NB4 (cell line): ENCODE measurements around the genes C7orf31, NPVF, HNRNPA2B1 and CBX3.

- RRBS = no CpG with 5 or more reads among the region's 4 CpGs
These were observed 63.5 kb upstream of the GSDME start for GRCh38 chr7:24820615-24821289.

- RRBS = 96% methylated on average over 7 of the region's 29 CpGs
These were observed 77.0 kb upstream of the GSDME start for GRCh38 chr7:24833937-24834935.

GRCh38 chr7:24895986-24896780 lies 83.8 kb downstream of the OSBPL3 start:
- RRBS = no CpG with 5 or more reads among the region's 5 CpGs

DNA sequence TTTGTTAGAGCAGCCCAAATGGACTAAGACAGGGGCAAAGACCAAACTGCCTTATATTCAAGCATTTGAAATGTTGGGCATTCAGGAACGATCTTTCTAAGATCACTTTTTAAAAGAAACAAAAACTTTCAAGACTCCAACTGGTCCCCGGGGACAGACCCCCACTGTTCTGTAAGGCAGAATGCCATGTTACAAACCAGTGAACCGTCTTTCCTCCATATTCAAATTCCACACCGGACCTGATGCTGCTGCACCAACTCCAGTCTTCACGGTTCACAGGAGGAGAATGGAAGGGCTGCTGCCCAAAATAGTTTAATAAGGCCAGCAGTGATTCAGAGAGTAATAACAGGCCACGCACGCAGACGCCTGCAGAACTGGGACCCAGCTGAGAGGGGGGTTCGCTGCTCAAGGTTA lies 47.2 kb downstream of the OSBPL3 start:
- RRBS = over 99% methylated on average over 3 of the region's 9 CpGs

- RRBS = no CpG with 5 or more reads among the region's 7 CpGs
These were observed 55.2 kb downstream of the CYCS start for GRCh38 chr7:25069958-25070254.

GRCh38 chr7:25179516-25180868 lies at the start of gene C7orf31:
Gene C7orf31 (minus strand): TSS chr7:25180354.
- RRBS = 3% methylated on average over 24 of the region's 86 CpGs

GRCh38 chr7:25228199-25228622 lies at the start of gene NPVF:
Gene NPVF (minus strand): TSS chr7:25228486.
- RRBS = no CpG with 5 or more reads among the region's 1 CpG

- RRBS = no CpG with 5 or more reads among the region's 10 CpGs
These were observed 434.3 kb upstream of the NPVF start for GRCh38 chr7:25662482-25663181.

GRCh38 chr7:25776062-25776494 lies 375.9 kb upstream of the NFE2L3 start:
- RRBS = no CpG with 5 or more reads among the region's 2 CpGs

DNA sequence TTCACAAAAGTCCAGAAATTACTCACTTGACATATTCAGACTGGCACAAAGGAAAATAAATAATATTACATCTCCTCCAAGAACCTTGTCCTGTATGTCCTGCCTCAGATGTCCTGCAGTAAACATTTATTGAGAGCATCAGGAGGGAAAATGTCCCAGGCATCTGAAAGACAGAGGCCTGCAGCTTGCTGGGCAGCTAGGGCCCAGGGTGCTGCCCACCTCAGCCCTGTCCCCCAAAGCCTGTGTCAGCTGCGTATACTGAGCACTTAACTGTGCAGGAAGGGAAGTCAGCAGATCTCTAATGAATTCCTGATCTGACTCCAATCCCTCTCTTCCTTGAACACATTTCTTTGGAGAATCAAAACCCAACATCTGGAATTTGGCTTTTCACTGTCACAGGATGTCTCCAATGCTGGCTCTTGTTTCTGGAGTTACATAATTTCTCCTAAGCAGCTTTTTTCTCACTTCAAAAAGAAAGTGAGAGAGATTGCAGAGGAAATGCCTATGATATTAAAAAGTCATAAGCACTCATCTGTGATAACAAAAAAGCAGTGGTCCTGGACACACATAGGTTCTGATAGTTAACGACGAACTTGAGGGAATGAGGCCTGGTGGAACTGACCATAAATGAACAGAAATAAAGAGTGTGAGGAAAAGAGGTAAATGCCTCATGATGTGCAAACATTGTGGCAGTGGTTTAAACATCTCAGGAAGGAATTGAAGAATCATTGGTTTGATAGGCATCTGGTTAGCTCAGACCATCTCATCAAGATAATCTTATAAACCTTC lies 364.6 kb upstream of the NFE2L3 start:
- RRBS = no CpG with 5 or more reads among the region's 3 CpGs

DNA sequence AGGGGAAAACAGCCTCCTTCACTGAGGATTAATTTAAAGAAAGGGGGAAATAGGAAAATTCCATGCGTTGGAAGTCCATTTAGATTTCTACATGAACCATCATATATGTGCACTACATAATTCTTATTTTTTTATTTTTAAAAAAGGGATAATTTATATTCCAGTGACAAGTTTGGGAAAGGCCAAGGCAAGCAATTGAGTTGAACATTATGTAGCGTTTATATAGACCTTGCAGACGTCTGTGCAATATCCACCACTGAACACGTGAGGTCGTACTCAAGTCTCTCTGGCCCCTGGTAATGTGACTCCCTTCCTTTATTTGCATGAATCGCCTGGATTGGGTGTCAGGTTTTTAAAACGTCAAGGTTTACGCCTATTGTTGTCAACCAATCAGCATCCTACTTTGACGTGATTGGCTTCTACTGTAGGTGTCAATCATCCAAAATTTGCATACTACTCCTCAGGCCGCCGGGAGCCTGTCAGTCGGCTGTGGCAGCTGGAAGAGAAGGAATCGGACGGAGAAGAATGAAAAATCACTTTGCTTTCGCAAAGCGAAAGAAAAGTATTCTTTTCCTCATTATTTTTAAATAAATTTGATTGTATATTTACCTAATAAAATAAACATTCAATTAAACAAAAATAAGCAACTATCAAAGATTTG lies 297.0 kb upstream of the NFE2L3 start:
- RRBS = no CpG with 5 or more reads among the region's 16 CpGs

- RRBS = no CpG with 5 or more reads among the region's 5 CpGs
These were observed 237.9 kb upstream of the NFE2L3 start for GRCh38 chr7:25914052-25914475.

- RRBS = no CpG with 5 or more reads among the region's 18 CpGs
These were observed 202.4 kb upstream of the NFE2L3 start for GRCh38 chr7:25949466-25950171.

- RRBS = no CpG with 5 or more reads among the region's 13 CpGs
These were observed 184.1 kb upstream of the NFE2L3 start for GRCh38 chr7:25967731-25968555.

DNA sequence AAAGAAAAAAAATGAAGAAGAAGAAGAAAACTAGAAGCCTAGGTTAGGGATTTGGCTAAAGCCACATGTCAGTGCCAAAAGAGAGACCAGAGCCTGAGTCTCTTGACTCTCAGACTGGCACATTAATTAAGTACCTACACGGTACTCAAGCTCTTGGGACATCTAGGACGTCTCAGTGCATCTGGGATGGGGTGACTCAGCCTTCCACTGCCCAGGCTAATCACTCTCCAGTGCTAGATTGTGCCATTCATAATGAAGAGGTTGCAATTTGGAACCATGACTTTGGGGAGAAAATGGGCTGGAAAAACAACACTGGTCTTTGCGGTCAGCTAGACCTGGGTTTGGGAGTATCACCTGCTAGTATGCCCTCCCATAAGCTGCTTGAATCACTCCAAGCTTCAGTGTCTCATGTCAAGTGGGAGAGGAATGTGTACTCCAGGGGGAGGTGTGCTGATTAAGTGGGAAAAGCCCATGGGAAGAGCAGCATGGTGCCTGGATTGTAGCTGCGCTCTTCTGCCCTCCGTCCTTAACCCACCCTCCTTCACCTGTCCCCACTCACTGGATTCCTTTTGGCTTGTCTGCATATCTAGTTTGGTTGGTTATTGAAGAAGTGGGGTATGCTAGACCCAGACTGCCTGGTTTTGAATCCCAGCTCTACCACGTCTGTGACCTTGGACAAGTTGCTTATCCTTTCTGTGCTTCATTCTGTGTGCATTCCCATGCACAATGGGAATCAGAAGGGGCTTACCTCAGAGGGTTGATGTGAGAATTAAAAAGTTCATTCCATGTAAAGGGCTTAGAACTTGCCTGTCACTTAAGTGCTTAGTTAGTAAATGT lies 3.7 kb downstream of the NFE2L3 start:
- RRBS = no CpG with 5 or more reads among the region's 6 CpGs

DNA sequence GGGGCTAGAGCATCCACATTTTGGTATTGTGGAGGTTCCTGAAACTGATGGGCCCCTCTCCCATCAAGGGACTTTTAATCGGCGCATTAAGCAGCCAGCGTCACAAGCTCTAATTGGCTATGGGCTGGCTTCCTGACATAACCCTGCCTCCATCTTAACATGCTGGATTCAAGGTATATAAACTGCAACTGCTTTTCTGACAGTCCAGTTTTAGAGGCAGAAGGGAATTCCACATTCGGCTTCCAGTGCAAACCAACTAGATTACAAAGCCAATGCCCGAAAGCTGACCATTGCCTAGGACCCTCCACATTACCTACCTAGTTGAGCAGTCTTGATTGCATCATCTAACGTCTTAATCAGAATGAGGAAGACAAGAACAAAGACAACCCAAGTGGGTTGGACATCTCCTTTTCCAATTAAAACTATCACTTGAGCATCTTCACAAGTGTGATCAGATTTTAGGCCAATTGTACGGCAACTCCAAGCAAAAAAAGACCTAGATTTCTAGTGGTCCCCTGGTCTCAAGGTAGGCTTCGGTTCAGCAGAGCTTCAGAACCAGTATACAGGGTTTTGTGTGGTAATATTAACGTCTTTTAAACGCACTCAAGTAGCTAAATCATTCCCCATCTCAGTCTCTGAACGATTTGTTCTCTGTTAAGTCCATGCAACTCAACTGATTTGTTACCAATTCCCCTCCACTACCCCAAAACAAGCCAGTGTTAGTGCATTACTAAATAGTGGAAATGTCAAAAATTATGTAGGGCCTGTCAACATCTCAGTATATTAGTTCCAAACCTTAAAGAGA lies 12.6 kb downstream of the HNRNPA2B1 start:
- RRBS = no CpG with 5 or more reads among the region's 11 CpGs

- RRBS = no CpG with 5 or more reads among the region's 6 CpGs
These were observed 1.5 kb downstream of the HNRNPA2B1 start for GRCh38 chr7:26199084-26199329.

DNA sequence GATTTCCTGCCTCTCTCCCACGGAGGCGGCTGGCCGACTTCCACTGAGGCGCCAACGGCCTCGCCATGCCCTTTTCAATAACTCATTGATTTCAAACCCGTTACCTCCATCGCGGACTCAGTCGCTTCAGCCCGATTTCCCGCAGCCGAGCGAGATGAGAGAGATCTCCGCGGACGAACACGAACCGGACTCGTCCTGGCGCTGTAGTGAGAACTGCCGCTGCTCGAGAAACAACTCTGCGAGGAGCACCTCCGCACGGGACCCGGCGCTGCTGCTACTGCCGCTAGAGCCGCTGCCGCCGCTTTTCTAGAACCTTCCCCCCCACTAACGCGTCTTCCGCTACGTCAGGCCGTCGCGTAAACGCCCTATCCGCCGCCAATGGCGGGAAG lies at the start of gene HNRNPA2B1:
Gene HNRNPA2B1 (minus strand): TSS at position 279 of the 389 bp plus-strand sequence.
- RRBS = 1% methylated on average over 8 of the region's 43 CpGs

GRCh38 chr7:26200857-26201845 lies at the start of gene CBX3:
Gene CBX3 (plus strand): TSS chr7:26201745.
- RRBS = 1% methylated on average over 46 of the region's 91 CpGs

DNA sequence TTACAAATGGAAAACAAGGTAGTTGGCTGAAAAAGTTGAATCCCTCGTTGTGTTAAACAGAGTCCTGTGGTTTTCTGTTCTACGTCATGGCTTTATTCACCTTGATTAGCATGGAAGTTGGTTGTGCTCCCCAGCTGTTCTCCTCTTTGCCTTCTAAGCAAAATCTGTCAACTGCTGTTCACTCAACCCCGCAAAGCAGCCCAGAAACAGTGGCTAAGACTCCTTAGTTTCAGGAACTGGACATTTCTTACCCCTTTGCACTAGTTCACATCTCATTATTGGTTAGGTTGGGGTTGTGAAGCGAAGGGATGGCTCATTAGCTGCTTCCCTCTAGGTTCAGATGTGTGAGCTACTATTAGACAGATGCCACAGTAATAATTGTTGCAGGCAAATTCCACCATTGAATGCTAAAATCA lies 129.1 kb downstream of the SNX10 start:
- RRBS = no CpG with 5 or more reads among the region's 4 CpGs